Karpas-422 (cell line): Measurements from ENCODE around the genes PRKAB1, MSI1 and RNF10.

DNA sequence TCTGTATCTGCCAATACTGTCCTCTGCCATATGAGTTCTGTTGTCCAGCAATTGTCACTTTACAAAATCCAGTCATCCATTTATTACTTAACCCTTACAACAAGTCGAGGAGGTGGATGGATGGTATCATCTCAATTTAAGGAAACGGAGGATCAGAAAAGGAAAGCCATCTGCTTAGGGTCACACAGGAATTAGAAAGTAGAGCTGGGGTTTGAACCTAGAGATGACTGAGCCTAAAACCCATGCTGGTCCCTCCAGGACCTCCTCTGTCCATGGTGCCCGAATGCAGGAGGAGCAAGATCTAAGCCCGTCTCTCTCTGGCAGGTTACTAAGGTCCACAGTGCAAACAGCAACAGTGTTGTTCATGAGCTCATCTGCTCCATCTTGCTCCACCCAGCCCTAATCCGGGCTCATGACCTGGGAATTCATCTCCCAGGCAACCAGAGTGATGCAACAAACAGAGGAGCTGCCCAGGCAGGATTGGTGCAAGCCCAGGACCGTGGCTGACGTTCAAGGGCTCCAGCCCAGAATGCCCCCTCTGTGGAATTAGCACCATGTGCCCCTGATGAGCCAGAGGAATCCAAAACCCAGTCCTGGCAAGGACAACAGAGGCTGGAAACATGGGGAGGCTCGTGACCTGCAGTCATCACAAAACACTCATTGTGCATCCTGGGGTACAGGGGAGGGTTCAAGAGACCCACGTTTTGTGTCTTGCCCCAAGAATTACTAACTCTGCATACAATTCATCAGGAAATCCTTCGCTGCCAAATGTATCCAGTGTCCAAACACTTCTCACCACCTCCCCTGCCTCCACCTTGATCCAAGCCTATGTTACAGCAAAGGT lies 29.9 kb downstream of the HSPB8 start:
- PRO-cap = no peak
- RAMPAGE, long total RNA = no peak

DNA sequence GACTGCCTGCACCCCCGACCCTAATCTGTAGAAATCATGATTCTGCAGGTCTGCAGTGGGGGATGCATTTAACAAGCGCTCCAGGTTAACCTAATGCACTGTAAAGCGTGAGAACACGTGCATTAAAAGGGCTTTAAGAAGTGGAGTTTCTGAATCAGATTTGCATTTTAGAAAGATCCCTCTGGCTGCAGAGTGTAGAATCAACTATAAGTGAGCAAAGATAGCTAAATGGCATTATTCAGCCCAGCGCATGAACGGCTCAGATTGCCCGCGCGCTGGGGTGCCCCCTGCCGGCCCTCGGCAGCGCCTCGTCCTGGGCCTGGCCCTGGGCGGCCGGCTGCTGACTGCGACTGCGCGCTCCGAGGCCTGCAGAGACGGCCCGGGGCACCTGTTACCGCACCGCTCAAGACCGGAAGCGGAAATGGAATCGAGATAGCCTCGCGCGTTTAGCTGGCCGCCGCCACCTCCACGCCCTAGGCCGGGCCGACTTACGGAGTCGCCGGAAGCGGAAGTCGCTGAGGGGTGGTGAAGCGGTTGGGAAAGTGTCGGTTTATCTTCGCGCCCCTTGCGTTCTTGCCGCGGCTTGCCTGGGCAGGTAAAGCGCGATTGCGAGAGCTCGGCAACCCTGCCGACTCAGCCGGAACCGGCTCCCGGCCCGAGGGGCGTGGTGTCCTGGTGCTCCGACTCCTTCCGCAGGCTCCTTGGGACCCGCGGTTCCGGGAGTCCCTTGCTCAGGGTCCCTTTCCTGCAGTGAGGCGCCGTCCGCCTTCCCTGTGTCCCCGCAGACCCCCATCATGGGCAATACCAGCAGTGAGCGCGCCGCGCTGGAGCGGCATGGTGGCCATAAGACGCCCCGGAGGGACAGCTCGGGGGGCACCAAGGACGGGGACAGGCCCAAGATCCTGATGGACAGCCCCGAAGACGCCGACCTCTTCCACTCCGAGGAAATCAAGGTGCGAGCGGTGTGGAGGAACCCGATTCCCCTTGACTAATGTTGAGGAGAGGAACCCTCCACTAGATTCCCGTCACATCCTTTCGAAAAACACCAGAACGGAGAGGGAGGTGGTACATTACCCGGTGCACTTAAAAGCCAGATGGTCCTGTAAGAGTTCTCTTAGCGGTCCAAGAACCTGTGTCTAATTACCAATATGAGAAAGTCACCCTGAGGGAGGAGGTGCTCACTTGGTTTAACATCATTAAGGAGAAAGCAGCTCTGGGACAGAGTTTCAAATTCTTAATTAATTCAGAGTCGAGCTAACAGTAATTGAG lies at the start of gene PRKAB1:
TSS of gene PRKAB1 (plus strand) at position 683 of the 1,269 bp plus-strand sequence.
- PRO-cap = bidirectional peak, plus-strand start at position 234 of the sequence, minus-strand start at position 44 of the sequence; unidirectional peak, plus-strand start at position 515 of the sequence
- RAMPAGE, long total RNA = no peak

DNA sequence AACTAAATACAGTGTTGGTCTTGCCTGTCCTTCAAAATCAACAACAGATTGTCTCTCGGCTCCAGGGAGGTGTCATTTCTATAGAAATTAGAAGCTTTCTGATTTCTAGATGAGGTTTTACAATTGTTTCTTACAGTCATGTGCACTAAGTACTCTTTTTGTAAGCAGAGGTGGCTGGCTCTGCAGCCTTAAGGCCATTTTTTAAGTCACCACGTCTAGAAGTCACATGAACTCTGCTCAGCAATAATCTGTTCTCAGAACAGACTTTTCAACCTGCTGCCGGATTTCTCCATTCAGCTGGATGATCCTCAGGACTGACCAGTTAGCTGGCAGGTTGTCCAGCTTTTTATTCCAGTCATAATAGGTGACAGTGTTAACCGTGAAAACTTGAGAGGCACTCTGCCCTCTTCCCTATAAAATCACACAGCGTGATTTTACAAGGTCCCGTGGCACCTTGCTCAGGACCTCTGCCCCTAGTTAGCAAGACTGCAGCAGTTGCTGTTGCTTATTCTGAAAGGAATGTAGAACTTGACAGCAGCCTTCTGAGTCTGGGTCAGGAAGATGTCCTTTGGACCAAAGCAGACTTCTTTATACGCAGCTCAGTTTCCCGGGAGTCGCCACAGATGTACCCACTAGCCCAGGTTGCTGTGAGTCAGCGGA lies 13.0 kb downstream of the PRKAB1 start:
- PRO-cap = no peak
- RAMPAGE, long total RNA = no peak

- PRO-cap = no peak
- RAMPAGE, long total RNA = no peak
Measured at GRCh38 chr12:119703805-119704383, 36.0 kb downstream of the PRKAB1 start.

DNA sequence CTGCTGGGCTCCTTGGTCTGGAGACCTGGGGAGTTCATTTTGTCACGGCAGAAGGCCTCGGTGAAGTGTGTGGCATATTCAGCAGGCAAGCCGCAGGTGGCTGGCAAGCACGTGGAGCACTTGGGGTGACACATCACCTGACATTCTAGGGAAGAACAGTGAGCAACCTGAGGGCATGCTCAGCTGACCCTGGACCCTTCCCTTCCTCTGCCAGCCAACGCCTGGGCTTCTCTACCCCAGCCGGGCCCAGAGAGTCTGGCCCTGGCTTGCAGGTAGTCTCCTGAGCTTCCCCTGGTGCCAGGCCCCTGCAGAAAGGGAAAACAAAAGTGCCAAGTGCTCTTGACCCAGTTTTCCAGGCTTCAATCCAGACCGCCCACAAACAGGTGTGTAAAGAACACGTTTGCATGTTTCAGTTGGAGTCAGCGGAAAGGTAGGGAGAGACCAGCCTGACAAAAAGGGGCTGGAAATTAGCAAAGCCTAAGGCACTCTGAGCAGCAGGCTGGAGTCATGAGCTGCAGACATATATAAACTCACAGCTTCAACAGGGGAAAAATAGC lies 45.6 kb downstream of the PRKAB1 start:
- PRO-cap = no peak
- RAMPAGE, long total RNA = no peak

GRCh38 chr12:119876701-119877174 lies 382 bp downstream of the CIT start:
- PRO-cap = no peak
- RAMPAGE, long total RNA = no peak

DNA sequence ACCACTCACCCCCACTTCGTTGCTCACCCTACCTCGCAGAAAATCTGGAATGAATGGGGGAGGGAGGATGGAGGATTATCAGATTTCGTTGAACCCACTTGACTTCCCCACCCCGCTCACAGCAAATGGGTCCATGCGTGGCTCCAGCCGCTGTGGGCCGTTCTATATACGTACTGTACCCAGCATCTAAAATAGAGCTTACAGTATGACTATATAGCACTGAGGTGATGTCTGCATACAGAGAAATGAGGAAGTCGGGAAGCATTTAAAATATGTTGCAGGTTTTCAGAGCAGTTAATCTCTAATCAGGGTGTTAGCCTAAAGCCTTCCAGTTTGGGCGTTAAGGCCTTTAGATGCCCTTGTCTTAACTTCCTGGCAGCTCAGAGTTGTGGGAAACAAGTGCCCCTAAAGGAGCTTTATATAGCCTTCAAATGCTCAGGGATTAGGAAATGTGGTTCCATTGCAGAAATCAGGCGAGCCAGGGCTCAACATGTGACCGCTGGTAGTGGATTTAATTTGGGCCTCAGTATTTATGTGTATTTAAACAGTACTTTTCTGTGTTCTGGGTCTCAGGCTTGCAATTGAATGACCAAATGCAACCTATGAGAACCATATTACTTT lies 1.4 kb downstream of the BICDL1 start:
- PRO-cap = bidirectional peak, plus-strand start at position 236 of the sequence, minus-strand start at position 164 of the sequence
- RAMPAGE, long total RNA = no peak

DNA sequence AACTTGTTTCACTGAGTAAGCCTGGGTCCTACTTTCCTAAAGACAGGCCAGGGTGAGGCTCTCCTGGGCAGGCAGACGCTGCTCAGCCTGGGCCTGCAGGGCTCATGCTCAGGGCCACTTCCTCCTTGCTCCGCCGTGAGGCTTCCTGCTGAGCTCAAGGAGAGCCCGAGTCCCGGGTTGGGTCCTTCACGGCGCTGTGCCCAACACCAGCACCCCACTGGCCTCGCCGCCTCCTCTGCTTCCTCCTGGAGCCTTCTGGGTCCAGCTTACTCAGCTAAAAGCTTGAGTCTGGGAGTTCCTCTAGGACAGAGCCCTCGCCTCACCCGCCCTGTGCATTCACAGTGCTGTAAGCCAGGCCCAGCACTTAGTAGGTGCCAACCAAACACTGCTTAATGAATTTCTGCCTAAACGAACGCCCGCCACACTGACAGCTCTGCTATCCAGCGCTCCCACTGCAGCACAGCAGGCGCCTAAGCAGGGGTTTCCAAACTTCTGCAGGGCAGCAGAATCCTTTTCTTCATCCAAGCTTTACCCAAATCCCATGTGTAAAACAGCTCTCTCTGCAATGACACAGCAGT lies 5.7 kb downstream of the RAB35 start:
- PRO-cap = no peak
- RAMPAGE, long total RNA = no peak

DNA sequence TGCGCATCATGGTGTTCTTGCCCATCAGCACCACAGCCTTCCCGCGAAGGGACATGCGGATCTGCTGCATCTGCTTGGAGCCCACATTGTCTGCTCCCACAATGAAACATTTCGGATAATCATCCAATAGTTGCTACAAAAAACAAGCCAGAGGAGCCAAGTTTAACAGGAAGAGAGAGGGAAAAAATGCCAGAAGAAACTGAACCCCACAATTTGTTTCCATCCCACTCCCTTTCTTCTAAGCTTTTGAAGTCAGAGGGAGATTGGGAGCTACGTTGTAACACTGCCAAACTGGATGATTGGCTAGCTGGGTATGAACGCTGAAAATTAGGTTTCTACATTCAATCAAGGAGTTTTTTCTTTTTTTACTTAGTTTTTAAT lies 1.6 kb downstream of the RPLP0 start:
- PRO-cap = no peak
- RAMPAGE, long total RNA = no peak

DNA sequence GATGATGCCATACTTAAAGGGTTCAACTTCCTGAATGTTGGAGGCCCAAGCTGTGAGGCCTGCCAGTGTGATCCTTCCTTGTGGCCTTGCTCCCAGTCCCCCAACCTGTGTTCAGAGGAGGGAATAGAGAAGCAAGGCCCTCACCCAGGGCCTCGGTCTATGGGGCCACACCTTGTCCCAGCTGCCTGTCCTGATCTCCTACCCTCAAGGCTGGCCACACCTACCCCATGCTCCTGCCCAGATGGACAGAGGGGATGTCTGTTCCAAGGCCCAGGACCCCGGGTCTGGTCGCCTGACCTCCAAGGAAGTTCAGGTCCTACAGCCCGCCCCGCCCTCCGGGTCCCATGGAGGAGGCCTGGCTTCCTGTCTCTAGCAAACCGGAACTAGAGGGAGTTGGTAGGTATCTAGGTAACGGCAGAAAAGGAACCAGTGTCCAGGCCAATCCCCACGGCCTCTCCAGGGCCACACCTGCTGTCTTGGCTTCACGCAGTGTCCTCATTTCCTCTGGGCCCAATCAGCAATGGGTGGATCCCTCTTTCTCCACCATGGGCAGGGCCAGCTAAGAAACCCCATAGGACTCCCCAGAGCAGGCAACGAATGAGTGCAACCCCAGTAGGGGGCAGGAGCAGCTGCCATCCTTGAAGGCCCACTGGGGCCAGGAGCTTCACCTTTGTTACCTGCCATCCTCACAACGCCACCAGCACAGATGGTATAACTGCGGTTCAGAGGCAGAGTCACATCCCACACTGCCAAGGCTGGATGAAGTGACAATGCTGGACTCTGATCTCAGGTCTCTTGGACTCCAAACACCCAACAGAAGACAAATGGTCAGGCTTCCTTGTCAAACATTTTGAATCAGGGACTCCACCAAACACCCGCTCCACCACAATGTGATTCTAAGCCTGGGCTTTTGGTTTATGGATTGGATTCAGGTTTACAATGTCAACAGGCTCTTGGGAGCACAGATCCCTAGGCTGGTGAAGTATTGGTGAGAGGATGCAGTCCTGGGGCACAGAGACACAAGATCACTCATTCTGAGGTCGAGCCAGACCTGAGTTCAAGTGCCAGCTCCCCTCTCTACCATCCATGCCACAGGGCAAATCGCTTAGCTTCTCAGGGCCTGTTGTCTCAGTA lies 25.1 kb upstream of the RPLP0 start:
- PRO-cap = no peak
- RAMPAGE, long total RNA = no peak

DNA sequence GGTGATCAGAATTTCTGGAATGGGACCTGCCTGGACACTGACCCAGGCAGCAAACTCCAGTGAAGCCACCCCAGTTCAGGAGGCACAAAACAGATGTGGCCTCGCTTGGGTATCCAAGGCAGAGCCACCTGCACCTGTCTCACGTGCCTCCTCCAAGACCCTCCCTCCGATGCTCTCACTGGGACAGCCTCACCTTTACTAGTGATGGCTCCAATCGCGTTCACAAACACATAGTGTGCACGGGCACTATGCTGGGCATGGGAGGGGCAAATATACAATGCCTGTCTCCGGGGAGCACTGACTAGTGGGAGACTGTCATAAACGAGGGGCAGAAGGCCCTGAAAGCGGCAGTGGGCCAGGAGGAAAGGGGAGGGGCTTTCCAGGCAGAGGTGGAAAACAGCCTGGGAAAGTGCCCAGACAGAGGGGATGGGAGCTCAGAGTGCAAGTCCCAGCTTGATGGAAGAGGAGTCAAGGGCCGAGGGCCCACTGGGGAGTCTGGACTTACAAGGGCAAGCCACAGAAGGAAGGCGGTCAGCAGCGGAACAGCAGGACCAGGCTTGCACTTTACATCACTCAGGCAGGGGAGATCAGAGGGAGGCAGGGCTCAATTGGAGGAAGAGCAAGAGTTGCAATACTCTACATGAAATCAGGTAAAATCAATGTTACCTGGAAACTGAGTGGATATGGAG lies 24.1 kb downstream of the PXN start:
- PRO-cap = no peak
- RAMPAGE, long total RNA = no peak

GRCh38 chr12:120249179-120249526 lies 16.4 kb downstream of the PXN start:
- PRO-cap = no peak
- RAMPAGE, long total RNA = no peak

DNA sequence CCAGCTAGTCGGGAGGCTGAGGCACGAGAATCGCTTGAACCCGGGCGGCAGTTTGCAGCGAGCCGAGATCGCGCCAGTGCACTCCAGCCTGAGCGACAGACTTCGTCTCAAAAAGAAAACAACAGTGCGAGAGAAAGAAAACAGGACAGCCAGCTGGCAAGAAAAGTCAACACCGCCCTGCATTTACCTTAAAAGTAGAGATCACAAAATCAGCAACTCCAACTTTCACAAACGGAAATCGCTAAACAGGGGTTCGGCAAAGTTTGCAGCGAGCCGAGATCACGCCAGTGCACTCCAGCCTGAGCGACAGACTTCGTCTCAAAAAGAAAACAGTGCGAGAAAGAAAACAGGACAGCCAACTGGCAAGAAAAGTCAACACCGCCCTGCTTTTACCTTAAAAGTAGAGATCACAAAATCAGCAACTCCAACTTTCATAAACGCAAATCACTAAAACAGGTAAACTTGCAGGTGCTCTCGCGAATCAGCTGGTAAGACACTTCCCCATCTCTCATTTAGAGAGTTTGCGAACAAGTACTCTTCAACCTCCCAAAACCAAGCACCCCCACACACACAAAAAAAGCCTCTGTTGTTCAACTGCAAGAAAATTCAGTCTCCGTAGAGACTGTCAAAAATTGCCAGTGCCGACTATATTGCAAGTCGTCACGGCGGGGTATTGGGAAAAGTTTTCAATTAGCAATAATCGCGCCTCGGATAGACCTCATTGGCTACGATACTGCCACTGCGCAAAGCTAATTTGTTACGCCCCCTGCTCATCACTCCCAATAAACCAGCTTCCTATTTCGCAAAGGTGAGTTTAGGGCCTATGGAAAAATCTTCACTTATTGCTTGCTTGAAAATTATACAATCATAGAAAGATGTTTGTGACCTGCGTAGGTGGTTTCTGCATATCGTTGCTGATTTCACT lies 9.4 kb upstream of the SIRT4 start:
- PRO-cap = unidirectional peak, minus-strand start at position 364 of the sequence; unidirectional peak, minus-strand start at position 751 of the sequence
- RAMPAGE, long total RNA = no peak

GRCh38 chr12:120351083-120351523 lies 17.9 kb downstream of the MSI1 start:
- PRO-cap = no peak
- RAMPAGE, long total RNA = no peak

DNA sequence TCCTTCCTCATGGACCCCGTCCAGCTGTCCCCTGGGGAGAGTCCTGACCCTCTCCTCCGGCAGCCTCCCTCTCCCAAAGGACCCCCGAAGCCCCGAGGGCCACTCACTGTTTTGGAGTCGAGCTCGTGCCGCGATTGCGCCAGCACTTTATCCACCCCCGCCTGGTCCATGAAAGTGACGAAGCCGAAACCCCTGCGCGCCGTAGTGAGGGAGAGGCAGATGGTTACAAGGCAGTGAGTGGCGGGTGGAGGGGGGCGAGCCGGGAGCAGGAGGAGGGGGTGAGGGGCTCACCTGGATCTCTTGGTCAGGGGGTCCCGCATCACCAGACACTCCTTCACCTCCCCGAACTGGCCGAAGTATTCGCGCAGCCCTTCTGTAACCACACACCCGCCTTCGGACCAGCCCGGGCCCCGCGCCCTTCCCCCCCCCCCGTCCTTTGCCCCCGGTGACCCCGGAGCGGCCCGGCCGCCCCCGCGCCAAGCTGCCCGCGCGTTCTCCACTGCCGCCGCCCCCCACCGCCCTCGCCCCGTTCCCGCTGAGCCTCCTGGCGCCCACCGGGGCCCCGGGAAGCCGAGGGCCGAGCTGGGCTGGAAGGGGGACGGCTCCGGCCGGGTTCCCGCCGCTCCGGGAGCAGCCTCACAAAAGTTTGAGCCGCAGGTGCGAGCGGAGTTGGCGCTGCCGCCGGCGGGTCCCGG lies 916 bp downstream of the MSI1 start:
- PRO-cap = no peak
- RAMPAGE, long total RNA = no peak

DNA sequence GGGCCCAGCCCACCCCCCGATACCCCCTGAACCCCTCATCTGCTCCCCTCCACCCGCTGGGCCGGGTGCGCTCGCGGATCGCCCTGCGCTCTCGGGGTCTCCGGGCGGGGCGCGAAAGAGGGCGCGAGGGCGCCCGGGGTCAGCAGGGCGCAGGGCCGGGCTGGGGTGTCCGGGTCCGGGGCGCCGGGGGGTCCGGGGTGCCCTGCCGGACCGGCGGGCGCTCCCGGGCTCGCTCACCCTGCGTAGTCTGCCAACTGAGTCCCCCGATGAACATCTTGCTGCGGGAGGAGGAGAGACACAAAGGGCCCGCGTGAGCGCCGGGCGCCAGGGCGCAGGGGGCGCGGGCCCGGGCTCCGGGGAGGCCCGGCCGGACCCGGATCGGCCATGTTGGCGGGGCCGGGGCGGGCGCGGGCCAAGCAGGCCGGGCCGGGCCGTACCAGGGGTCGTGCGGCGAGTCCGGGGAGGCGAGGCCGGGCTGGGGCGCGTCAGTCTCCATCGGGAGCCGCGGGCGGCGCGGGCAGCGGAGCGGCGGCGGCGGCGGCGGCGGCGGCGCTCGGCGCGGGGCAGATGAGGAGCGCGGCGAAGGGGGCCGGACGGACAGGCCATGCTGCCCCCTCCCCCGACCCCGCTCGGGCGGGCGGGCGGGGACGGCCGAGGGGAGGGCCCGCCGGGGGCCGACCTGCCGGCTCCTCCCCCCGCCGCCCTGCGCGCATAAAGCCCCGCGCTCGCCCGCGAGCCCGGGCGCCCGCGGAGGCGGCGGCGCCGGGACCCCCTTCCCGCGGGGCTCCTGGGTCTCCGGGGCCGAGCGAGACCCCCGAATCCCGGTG lies at the start of gene MSI1:
TSS of gene MSI1 (minus strand) at position 569 of the 827 bp plus-strand sequence.
- PRO-cap = no peak
- RAMPAGE, long total RNA = no peak

DNA sequence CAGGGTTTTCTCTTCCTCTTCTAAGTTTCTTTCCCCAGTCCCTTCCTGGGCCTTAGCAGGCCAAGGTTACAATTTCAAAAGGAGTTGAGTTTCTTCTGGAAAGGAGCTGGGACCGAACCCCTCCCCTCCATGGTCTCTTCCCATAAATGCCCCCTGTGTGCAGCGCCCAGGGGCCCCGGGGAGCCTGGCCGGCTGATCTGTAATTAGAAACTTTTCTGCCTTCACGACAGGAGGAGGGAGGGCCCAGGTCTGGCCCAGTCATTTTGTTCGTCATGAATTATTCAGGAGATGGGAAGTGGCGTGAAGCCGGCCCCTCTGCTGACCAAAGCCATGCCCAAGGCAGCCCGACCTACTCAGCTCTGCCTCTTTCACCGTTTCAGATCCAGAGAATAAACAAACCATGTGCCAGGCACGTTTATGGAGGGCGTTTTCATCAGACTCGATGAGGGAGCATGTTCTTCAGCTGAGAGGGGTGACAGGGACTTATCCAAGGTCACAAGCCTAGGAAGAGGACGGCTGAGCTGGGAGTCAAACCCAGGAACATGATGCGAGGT lies 33.3 kb upstream of the MSI1 start:
- PRO-cap = no peak
- RAMPAGE, long total RNA = no peak

GRCh38 chr12:120497597-120498663 lies 2.0 kb downstream of the DYNLL1 start:
- PRO-cap = no peak
- RAMPAGE, long total RNA = no peak

DNA sequence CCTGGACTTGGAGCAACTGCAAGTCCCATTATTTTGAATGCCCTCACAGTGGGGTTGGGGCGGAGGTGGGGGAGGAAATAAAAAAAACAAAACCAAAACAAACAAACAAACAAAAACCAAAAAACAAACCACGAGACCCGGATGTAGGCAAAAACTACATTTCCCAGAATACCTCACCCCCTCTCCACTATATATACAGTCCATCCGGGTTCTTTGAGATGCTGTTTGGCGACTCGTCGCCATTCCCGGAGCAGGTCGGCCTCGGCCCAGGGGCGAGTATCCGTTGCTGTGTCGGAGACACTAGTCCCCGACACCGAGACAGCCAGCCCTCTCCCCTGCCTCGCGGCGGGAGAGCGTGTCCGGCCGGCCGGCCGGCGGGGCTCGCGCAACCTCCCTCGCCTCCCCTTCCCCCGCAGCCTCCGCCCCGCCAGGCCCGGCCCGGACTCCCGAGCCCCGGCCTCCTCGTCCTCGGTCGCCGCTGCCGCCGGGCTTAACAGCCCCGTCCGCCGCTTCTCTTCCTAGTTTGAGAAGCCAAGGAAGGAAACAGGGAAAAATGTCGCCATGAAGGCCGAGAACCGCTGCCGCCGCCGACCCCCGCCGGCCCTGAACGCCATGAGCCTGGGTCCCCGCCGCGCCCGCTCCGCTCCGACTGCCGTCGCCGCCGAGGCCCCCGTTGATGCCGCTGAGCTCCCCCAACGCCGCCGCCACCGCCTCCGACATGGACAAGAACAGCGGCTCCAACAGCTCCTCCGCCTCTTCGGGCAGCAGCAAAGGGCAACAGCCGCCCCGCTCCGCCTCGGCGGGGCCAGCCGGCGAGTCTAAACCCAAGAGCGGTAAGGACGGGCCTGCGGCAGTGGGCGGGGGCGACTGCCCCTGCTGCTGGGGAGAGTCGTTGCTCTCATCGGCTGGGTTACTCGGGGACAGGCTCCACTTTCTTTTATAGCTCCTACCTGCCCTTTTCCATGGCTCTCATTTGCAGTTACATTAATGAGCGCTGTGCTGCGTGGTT lies at the start of gene RNF10:
TSS of gene RNF10 (plus strand) at position 221 of the 1,009 bp plus-strand sequence.
- PRO-cap = unidirectional peak, plus-strand start at position 221 of the sequence; bidirectional peak, plus-strand start outside the sequence, minus-strand start at position 912 of the sequence
- RAMPAGE, long total RNA = no peak

DNA sequence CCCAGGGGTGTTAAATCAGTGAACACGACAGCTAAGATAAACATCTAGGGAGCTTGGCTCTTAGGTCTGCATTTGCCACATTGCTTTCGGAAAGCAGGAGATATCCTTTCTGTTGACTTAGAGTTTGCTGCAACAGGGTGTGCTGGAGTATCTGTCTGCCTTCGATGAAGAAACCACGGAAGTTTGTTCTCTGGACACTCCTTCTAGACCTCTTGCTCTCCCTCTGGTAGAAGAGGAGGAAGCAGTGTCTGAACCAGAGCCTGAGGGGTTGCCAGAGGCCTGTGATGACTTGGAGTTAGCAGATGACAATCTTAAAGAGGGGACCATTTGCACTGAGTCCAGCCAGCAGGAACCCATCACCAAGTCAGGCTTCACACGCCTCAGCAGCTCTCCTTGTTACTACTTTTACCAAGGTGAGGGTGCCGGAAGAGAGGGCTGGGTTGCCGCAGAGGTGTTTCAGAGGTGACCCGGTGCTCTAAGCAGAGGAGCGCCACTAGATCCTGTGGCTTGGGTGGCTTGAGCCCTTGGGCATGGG lies 17.9 kb downstream of the POP5 start:
- PRO-cap = no peak
- RAMPAGE, long total RNA = no peak